ENCODE data around the gene STYX.

DNA sequence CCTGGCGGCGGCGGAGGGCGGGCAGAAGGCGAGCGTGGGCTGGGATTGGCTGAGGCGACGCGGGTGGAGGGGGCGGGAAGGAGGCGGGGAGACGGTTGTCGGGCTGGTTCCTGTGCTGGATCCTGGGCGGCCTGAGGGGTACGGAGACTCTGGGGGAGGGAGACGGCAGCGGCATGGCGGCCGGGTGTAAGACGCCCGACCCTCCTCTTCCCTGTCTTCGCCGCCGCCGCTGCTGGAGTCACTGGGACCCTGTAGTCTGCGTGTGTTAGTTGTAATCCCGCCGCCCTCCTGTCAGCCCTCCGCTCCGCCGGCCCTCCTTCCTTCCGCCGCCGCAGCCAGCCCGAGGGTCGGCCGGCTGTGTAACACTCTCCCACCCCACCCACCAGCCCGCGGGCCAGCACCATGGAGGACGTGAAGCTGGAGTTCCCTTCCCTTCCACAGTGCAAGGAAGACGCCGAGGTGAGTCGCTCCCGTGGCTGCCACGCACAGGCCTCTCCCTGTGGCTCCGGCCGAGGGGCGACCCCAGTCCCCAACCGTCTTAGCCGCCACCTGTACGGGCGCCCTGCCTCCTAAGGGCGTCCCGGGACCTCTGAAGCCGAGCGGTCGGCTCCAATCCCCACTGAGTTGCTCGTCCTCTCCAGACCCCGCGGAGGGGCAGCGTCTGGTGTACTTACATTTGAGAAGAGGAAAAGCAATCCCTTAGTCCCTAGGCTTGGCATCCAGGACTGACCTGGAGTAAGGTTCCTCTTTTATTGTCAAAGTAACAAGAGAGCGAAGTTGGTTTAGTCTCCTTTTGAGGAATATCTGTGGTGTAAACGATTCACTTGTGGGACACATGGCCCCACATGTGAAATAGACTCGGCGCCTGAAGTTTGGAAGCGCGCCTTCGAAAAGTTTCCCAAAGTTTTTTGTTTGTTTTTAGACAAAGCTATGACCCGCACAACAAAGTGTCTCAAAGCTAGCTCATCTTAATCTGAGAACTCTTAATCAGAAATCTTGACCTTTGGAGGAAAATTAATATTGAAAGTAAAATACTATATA, at the start of gene STYX:
Gene STYX (plus strand): TSS at position 94 of the 1,041 bp plus-strand sequence.
- PRO-cap, result bidirectional peak, plus-strand start at position 141 of the sequence, minus-strand start outside the sequence

DNA sequence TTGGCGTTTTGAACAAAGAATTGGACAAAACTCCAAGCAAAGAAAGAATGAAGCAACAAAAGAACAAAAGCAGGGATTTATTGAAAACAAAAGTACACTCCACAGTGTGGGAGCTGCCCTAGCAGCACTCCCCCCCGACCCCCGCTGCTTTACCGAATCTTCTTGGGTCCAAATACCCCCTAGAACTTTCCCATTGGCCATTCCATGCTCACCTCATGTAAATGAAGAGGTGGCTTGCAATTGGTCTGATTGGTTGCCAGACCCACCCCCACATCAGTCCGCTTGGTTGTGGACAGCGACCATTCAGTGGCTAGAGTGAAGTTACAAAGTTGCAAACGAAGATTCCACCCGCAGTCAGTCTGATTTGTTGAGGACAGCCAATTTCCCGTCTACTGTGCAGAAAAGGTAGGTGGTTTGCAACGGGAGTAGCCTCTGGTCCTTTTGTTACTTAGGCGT, 3.8 kb downstream of the STYX start:
- PRO-cap, result no peak

DNA sequence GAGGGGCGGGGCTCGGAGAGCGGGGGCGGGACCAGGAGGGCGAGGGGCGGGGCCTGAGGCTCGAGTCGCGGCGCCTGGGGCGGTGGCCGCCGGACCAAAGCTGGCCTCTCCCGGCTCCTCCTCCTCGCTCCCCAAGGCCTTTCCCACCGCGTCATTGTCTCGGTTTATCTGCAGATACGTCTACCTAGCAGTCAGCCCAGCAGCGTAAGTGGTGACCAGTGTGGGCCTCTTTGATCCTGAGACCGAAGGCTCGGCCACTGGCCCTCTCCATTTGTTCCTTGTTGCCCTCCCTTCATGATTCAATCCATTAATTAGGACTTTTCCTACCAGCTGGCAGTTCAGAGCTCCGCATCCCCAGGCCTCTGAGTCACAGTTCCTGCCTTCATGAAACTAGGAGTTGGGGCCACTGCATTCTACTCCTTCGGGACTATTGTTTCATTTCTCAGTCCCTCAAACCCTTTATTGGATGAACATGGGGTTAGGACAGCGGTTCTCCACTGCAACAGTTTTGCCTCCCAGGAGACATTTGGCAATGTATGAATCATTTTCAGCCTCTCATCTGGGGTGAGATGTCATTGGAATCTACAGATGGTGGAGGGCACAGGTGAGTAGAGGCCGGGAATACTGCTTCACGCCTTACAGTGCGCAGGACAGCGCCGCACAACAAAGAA, 451 bp upstream of the GNPNAT1 start:
- PRO-cap, result bidirectional peak, plus-strand start at position 63 of the sequence, minus-strand start outside the sequence; bidirectional peak, plus-strand start at position 336 of the sequence, minus-strand start at position 364 of the sequence

DNA sequence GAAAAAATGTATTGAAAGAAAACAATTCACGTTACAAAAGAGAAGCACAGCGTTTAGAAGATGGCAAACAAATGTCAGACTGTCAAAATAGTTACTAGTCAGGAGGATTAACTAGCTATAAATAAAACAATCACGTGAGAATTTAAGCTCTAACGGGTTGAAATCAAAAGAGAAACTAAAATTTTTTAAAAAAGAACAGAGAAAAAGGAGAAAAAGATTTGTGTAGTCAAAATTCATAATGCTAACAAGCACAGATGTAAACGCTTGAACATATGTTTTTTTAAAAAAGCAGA, 26.4 kb downstream of the DDHD1 start:
- PRO-cap, result no peak

DNA sequence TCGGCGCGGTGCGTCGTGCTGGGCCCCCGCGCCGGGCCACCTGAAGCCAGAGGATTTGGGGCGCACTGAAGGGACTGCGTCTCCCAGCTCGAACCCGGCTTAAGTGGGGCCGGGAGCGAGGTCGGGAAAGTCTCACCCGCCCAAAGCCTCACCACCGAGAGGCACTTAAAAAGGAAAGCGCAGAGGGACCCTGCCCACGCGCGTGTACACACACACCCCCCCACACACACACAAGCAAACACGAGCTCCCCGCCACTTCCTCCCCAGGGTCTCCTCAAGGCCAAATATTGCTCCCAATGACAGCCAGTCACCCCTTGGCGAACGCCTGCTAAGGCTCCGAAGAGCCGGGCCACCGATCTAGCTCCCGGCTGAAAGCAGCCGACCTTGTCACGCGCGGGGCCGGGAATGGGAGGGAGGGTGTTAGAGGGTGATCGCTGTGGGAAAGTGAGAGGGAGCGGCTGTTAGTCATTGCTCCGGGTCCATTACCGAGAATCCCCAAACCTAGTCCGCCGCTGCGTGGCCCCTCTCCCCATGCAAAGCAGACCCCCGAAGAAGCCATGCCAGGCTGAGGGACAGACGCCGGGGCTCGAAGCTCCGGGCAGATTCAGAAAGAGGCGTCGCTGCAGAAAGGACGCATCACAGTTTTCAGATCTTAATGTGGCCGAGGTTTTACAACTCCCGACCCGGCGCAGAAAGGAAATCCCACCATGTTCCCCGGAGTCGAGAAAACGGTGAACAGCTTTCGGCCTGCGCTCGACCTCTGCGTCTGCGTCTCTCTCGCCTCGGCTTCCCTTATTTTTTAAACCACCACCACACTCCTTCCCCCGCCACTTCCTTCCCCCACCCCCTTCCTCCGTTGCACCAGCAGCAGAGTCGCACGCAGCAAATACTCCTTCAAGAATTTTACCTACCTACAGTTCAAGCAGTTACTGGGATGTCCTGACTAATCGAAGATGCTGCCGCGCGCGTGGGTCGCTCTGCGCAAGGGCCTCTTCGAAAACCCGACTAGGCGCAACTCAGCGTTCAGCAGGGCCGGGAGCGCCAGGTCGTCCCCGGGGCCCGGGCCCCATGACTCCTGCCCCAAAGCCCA, 2.6 kb downstream of the BMP4 start:
- PRO-cap, result bidirectional peak, plus-strand start at position 1,019 of the sequence, minus-strand start at position 794 of the sequence

GRCh38 chr14:53963504-53964115, 7.0 kb upstream of the BMP4 start:
- PRO-cap, result unidirectional peak, minus-strand start at chr14:53963816

GRCh38 chr14:54627145-54627550, 60.2 kb downstream of the SAMD4A start:
- PRO-cap, result no peak

GRCh38 chr14:54693544-54694598, 126.9 kb downstream of the SAMD4A start:
- PRO-cap, result no peak

- PRO-cap, result no peak
Measured at GRCh38 chr14:54711692-54712322, 144.9 kb downstream of the SAMD4A start.

- PRO-cap, result no peak
Measured at GRCh38 chr14:54730044-54730889, 163.3 kb downstream of the SAMD4A start.

DNA sequence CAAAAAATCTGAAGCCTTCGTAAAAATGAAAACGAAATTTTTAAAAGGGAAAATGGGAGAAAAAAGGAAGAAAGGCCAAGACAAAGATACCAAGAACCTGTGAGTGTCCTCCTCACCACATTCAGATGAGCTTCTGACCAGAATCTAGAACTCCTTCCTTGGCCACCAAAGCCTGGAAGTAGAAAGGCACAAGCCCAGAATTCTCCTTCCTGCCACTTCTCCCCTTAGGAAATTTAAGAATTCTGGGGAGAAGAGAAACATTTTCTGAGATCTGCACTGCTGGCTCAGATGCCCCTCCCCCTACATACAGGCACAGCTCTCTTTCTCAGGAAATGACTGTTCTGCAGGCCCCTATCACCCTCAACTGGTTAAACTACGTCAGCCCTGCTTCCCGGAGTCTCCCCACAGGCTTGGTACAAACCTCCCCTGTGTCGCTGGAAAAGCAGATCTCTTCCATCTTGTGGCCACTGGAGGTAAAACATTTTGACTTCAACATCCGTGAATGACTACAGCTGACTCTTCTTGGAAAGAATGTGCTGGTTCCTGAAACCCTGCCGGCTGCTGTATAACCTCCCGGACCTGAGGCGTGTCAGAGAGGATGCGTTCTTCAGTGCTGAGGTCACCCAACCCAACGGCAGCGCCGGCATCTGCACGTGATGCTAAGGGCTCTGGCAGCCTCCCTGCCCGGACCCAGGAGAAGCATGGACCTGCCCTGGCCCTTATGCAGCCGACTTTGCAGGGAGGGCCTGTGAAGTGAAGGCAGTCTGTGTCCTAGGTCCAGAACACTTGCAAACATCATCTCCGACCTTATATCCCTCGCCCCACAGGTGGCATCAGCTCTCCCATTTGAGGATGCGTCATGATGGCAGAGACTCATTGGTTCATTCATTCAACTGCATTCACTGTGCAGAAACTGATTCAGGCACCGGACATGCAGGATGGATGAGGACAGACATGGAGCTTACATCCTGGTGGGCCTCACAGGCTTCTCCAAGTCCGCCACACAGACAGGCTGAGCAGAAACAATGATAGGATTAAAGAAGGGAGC, 129.4 kb downstream of the GCH1 start:
- PRO-cap, result no peak

- PRO-cap, result no peak
Measured at GRCh38 chr14:54786833-54787346, 115.7 kb downstream of the GCH1 start.

- PRO-cap, result no peak
Measured at GRCh38 chr14:55058812-55059518, 7.5 kb downstream of the MAPK1IP1L start.

DNA sequence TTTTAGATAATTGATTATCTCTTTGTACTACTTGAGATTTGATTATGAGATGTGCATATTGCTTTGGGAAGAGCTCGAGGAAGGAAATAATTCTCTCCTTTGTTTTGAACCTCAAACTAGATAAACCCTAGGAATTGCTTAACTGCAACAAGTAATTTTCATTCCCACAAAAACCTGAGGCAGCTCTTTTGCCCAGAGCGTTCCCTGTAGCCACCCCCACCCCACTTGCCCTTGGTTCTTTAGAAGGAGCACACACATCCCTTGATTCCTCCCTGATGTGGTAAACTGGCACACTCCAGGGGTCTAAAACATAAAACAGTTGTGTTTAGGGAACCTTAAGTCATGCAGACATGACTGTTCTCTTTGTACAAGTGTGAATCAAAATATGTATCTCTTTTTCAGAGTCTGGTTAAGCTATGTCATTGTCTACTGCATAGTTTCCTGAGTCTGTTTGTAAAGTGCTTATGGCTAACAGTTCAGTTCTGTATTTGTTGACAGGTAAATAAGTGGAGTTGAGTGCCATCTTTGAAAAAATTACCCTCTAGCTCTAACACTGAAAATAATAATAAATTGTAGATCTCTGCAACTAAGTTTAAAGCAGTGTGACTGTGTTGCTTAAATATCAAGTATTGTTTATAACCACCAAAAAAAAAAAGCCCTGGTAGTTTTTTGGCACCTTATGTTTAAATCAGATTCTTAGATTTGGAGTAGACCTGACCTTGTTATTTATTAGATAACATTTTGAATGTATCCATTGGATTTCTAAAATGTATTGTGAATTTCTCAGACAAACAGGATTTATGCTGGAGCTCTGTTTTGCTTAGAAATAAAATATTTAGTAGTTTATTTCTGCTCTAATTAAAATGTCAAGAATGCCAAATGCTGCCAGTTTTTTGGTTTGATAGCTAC, 14.1 kb downstream of the MAPK1IP1L start:
- PRO-cap, result no peak

GRCh38 chr14:55102036-55102561, 27.0 kb upstream of the LGALS3 start:
- PRO-cap, result bidirectional peak, plus-strand start at chr14:55102311, minus-strand start at chr14:55102313; bidirectional peak, plus-strand start at chr14:55102447, minus-strand start at chr14:55102446

- PRO-cap, result no peak
Measured at GRCh38 chr14:55301581-55302120, 30.4 kb downstream of the FBXO34 start.

GRCh38 chr14:55336013-55336502, 64.8 kb downstream of the FBXO34 start:
- PRO-cap, result unidirectional peak, plus-strand start at chr14:55336361; unidirectional peak, plus-strand start at chr14:55336407

DNA sequence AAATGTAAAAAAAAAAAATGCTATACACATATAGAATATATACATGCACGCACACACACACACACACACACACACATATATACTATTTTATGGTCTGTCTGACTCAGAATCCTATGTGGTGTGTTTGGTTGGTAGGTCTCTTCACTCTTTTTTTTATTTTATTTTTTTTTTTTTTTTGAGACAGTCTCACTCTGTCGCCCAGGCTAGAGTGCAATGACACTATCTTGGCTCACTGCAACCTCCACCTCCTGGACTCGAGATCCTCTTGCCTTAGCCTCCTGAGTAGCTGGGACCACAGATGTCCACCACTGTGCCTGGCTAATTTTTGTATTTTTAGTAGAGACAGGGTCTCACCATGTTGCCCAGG, 65.6 kb downstream of the FBXO34 start:
- PRO-cap, result no peak

DNA sequence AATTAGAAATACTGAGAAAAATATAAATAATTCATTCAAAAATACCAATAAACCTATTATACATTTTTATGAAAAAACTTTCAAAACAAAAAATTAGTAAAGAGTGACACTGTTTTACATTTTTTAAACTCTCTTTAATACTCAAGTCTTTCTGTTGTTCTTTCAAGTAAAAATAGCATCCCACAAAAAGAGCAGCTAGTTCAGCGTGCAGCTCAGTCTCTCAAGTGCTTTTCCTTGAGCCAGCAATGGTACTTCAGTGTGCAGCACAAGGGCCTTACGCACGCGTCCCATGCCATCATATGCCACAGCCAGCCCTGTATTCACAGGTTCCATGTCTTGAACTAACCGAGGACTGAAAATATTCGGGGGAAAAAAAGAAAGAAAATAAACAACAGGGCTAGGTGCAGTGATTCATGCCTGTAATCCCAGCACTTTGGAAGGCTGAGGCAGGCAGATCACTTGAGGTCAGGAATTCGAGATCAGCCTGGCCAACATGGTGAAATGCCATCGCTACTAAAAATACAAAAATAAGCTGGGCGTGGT, 28.7 kb downstream of the ATG14 start:
- PRO-cap, result no peak

- PRO-cap, result no peak
Measured at GRCh38 chr14:55412524-55413222, 1.0 kb upstream of the ATG14 start.